Epidermal melanocyte (primary cell): ENCODE measurements around a stretch of chr15.

- RRBS: no CpG with 5 or more reads among the region's 9 CpGs
Measured at GRCh38 chr15:94306664-94307237, 75.4 kb downstream of the MCTP2 start.

DNA sequence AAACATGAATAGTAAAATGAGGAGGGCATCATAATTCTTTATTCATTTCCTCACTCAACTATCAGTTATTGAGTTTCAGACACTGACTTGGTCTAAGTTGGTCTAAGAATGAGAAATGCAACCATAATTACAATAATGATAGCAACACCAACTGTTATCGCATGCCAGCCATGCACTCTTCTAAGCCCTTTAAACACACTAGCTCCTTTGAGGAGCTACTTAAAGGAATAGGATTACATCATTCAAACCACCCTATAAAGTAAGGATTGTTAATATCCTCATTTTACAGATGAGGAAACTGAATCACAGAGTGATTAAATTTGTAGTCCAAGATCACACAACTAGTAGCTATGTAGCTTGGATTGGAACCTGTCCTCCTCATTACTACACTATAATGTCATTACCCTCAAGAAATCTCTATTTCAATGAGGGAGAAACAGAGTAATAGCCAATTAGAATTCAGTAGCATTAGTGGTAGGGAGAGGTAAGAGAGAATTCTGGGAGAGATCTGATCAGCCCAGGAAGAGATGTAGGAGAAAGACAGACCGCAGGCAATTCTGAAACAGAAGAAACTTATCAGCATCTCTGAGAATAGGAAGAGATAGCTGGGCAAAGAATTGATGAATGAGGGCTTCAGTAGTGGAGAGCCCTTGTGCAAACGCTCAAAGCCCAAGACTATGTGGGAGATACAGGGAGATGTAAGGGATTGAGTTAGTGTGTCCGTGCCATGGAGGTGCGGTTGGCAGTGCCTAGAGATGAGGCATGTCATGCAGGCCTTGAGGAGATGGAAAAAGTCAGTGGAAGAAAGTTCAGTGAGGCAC lies 228.5 kb downstream of the MCTP2 start:
- RRBS: no CpG with 5 or more reads among the region's 5 CpGs

DNA sequence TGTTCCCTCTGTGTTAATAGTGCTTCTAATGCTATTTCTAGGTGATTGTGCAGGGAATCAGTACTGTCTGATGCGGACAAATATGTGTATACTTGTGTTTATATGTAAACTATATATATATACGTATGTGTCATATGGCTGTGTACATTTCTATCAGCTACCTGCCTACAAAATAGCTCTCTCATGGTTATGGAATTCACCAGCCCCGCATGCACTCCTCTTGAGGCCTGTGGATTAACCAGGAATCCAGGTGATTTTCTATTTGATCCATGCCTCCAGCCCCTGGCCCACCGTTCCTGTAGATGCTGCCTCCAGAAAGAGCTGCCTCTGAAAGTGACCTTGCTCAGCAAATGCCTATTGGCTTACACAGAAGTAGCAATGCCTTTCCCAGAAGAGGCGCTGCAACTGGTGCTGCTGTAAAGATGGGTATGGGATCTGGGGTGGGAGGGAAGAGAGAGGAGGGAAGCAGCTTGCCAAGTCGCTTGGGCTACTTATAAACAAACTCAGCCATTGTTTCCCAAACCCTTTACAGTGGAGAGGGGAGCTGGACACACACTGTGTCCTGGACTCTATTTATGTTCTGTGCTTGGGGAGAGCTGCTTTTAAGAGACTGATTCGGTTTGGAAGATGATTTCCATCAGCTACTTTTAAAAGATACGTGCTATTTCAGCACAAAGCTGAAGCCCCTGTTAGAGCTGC lies 440.3 kb downstream of the MCTP2 start:
- RRBS: no CpG with 5 or more reads among the region's 8 CpGs

DNA sequence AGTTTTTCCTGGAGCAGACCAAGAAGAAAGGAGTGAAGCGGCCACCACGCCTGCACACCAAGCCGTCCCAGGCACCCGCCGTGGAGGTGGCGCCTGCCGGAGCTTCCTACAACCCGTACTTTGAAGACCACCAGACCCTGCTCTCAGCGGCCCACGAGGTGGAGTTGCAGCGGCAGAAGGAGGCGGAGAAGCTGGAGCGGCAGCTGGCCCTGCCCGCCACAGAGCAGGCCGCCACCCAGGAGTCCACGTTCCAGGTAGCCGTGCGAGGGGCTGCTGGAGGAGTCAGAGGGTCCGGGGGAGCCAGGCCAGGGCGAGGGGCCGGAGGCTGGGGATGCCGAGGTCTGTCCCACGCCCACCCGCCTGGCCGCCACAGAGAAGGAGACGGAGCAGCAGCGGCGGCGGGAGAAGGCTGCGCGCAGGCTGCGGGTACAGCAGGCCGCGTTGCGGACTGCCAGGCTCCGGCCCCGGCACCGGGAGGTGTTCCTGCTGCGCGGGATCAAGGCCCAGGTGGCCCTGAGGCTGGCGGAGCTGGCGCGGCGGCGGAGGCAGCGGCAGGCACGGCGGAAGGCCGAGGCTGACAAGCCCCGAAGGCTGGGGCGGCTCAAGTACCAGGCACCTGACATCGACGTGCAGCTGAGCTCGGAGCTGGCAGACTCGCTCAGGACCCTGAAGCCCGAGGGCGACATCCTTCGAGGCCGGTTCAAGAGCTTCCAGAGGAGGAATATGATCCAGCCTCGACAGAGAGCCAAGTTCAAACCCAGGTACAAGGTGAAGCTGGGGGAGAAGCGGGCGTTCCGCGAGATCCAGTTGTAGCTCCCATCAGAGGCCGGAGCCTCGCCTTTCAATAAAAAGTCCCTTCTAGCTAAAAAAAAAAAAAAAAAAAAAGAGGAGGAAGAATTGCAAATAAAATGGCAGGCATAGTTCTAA lies 625.0 kb downstream of the MCTP2 start:
- RRBS: 98% methylated on average over 4 of the region's 66 CpGs

GRCh38 chr15:95259966-95260383 lies 1028.6 kb downstream of the MCTP2 start:
- RRBS: no CpG with 5 or more reads among the region's 4 CpGs

DNA sequence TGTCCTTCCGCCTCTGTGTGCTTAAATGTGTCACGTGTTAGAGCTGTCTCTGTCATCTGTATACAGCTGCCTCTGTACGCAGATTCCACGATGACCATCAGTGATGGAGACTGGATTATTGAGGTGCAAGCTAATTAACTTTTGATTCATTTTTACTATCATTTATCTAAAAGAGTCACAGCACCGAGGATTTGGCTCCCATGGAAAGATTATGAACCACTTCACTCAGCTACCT lies 1048.0 kb downstream of the MCTP2 start:
- RRBS: no CpG with 5 or more reads among the region's 5 CpGs

- RRBS: no CpG with 5 or more reads among the region's 11 CpGs
Measured at GRCh38 chr15:95324420-95325213, 1005.9 kb upstream of the NR2F2 start.

GRCh38 chr15:95442027-95442433 lies 888.5 kb upstream of the NR2F2 start:
- RRBS: no CpG with 5 or more reads among the region's 5 CpGs

- RRBS: no CpG with 5 or more reads among the region's 6 CpGs
Measured at GRCh38 chr15:95469616-95470143, 860.8 kb upstream of the NR2F2 start.

DNA sequence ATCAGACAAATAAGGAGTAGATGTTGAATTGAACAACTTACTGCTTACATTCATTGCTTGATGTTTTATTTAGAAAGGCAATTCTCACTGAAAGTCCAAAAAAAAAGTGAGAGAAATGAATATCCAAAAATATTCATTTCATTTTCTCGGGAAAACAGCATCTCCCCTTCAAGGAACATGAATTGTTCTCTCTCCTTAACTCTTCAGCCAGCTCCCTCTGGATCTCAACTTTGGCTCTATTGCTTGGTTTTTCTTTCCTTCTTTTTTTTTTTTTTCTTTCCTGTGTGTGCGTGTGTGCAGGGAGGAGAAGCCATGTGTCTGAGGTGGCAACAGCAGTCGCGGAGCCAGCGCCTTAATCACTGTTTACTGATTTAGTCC lies 835.7 kb upstream of the NR2F2 start:
- RRBS: no CpG with 5 or more reads among the region's 5 CpGs

- RRBS: no CpG with 5 or more reads among the region's 7 CpGs
Measured at GRCh38 chr15:95557421-95557873, 773.1 kb upstream of the NR2F2 start.

- RRBS: 93% methylated on average over 4 of the region's 14 CpGs
Measured at GRCh38 chr15:95845800-95846663, 484.5 kb upstream of the NR2F2 start.

DNA sequence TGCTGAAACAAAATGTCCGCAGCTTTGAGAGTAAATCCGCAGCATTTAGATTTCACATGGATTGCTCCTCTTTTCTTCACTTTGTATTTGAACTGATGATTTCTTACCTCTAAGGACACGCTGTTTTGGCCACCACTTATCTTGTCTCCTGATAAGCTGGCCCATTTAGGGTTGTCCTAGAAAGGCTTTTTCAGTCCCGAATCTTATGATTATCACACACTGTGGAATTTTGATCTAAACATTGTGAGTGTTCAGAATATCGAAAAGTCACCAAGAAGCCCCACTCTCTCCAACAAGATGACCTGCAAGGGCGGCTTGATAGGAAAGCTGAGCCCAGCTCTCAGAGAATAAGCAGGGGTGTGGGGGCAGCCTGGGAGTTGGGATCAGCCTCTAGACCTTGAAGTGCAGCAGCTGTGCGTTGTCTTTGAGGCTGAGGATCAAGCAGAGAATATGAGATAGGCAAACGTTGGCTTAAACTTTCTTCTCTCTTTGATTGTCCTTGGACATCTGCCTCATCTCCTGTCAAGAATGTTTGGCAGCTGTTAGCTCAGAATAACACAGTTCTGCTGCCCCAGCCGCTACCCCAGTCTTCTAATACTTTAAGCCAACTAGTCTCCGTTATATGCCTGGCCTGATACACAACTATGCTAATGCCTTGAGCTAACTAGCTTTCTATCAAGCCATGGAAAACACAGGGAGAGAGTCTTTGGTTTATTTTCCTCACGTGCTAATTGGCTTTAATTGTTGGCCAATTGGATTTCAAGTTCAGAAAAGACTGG lies 399.6 kb upstream of the NR2F2 start:
- RRBS: no CpG with 5 or more reads among the region's 11 CpGs

GRCh38 chr15:96309203-96309604 lies 21.3 kb upstream of the NR2F2 start:
- RRBS: no CpG with 5 or more reads among the region's 3 CpGs

DNA sequence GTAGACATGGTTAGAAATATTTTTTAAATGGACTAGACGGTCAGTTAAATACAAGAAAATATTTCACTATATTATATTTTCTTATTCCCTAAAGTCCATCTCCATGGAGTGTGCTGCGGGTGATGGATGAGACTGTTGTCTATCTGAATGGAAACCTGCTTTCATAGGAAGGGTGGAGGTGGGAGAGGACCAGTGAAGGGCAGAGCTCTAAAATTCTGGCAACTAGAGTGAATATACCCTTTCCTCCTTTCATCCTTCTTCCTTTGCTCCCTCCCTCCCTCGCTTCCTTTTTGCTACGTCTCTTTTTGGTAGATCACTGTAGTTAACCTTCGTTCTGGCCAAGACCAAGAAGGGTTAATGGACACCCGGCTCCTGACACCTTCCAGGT lies 9.9 kb upstream of the NR2F2 start:
- RRBS: 74% methylated on average over 1 of the region's 6 CpGs

- RRBS: no CpG with 5 or more reads among the region's 38 CpGs
Measured at GRCh38 chr15:96329833-96330424, 571 bp upstream of the NR2F2 start.

DNA sequence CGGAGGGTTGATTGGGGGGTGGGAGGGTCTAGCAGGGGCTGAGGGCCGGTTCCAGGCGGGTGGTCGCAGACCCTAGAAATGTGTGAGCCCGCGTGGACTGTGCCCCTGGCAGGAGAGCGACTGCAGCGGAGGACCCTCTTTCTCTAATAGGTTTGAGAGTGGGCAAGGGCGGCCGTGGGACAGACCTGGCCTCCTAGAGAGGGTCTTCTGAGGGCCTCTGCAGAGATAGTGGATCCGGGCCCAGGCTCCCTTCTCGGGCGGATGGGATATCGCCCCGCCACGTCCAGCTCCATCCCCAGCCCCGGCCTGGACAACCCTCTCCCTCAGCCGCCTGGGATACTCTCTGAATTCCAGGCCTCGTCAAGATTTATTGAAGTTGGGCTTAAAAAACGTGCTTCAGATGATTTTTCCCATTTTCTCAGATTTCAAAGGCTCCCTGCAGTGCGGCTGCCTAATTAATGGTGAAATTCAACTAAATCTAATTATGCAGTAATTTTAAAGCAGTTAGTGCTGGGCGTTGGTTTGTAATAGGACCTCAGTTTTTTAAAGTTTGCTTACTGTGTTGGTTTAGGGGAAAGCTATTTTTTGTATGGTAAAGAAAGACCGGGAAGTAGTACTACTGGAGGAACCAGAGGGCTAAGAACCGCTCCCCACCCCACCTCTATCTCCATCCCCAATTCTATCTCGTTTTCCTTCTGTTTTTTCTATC lies 11.5 kb downstream of the NR2F2 start:
- RRBS: 75% methylated on average over 9 of the region's 25 CpGs

GRCh38 chr15:96365783-96366255 lies 35.3 kb downstream of the NR2F2 start:
- RRBS: 6% methylated on average over 3 of the region's 29 CpGs

- RRBS: no CpG with 5 or more reads among the region's 7 CpGs
Measured at GRCh38 chr15:96889683-96890682, 559.5 kb downstream of the NR2F2 start.

DNA sequence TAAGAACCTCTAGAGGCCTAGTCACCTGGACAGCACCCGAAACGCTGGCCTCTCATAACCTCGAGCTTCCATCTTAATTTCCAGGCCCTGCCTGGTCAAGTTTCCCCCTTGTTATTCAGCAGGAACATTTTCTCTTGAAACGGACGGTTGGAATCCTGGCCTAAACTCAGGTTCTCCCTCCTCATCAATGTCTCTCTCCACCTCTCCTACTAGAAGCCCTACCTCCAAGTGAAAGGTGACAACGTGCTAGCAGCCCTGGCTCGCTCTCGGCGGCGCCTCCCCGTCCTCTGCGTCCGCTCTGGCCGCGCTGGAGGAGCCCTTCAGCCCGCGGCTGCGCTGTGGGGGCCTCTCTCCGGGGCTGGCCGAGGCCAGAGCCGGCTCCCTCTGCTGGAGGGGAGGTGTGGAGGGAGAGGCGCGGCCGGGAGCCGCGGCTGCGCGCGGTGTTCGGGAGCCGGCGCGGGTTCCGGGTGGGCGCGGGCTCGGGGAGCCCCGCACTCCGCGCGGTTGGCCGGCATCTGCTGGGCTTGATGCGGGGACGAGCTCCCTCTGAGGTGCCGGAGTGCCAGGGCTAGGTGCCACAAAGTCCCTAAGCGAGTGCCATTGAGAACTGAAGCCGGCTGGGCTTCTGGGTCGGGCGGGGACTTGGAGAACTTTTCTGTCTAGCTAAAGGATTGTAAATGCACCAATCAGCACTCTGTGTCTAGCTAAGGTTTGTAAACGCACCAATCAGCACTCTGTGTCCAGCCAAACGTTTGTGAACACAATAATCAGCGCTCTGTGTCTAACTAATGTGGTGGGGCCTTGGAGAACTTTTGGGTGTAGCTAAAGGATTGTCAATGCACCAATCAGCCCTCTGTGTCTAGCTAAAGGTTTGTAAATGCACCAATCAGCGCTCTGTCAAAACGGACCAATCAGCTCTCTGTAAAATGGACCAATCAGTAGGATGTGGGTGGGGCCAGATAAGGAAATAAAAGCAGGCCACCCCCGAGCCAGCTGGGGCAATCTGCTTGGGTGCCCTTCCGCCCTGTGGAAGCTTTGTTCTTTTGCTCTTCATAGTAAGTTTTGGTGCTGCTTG lies 84.8 kb upstream of the ARRDC4 start:
- RRBS: 56% methylated on average over 12 of the region's 56 CpGs